BJ (cell line): ENCODE measurements around a stretch of chr1.

DNA sequence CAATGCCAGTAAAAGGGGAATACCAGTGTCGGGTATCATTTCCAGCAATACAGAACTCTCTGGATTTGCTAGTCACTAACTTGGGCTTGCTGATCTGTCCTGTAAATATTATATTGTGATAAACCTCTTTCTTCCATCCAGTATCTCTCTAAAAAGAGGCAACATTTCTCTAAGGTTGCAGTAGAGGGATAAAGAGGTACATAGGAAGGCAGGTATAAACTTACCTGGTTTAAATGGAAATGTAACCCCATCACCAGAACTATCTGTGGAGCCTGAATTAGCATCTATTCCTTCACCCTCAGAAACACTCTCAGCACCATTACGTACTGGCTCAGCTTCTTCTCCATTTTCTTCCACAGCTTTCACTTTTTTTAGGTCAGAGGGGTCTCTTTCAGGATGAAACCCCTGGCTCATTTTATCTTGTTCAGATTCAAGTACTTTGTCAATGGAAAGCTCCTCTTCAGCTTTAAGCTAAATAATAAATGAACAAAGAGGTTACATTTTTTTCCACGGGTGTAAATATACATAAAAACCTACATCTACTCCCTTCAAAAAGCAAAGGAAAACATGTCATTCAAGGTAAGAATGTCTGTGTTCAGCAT, 112.5 kb upstream of the HP1BP3 start:
- CAGE, long polyA plus RNA = no peak
- RRBS = no CpG with 5 or more reads among the region's 3 CpGs

GRCh38 chr1:21084451-21085076, 92.1 kb downstream of the EIF4G3 start:
- CAGE, long polyA plus RNA = no peak
- RRBS = no CpG with 5 or more reads among the region's 1 CpG

GRCh38 chr1:21149389-21149835, 27.3 kb downstream of the EIF4G3 start:
- CAGE, long polyA plus RNA = no peak
- RRBS = no CpG with 5 or more reads among the region's 3 CpGs

GRCh38 chr1:21149836-21150381, 26.8 kb downstream of the EIF4G3 start:
- CAGE, long polyA plus RNA = no peak
- RRBS = no CpG with 5 or more reads among the region's 2 CpGs

GRCh38 chr1:21177287-21177605, 549 bp upstream of the EIF4G3 start:
- CAGE, long polyA plus RNA = no peak
- RRBS = 4% methylated on average over 7 of the region's 13 CpGs

DNA sequence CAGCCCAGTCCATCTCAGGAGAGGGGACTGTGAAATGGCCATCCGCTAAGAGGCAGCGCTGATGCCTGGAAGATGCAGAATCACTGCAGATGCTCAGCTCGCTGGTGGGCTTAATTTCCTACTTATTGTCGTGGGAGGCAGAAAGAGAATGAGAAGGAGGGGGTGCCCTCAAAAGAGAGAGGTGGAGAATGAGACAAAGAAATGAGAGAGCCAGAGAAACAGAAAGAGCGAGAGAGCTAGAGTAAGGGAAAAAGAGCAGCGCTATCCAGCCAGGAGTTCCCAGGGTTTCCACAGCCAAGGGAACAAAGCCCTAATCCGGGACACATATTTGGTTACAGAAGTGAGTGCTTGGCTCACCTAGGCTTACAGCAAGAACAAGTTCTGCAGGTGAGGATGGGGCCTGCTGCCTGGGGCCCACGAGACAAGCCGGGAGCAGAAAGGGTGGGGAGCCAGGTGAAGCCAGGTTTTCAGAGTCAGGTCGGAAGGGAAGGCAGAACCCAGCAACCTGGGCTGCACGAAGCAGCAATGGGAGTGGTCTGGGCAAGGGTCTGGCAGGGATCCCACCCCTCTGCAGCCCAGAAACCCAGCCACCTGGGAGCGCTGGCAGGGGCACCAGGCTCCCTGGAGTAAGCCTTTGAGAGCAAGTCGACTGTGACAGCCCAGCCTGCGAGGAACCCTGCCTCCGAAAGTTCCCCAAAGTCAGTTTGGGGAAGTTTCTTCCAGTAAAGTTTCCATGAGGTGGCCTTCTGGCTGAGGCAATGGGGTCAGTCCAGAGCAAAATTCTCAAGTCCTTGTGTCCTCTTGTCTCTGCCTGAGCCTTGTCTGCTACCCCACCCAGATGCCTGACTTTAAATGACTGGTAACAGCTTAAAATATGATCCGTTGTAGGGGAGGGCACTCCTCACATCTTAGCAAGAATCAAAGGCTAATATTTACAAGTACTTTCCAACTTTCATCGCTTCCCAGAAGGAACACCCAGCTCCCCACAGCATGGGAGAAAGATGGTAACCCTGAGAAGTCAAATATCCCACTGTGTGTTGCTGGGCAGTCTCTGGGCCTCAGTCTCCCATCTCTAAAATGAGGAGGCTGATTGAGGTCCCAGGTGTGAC, 5.6 kb downstream of the ECE1 start:
- CAGE, long polyA plus RNA = no peak
- RRBS = 79% methylated on average over 3 of the region's 17 CpGs

GRCh38 chr1:21290595-21291089, 379 bp upstream of the ECE1 start:
- CAGE, long polyA plus RNA = no peak
- RRBS = 3% methylated on average over 5 of the region's 11 CpGs

- CAGE, long polyA plus RNA = no peak
- RRBS = no CpG with 5 or more reads among the region's 7 CpGs
Observed at GRCh38 chr1:21330541-21331064, 40.3 kb upstream of the ECE1 start.

GRCh38 chr1:21339073-21340149, 49.1 kb upstream of the ECE1 start:
- CAGE, long polyA plus RNA = no peak
- RRBS = no CpG with 5 or more reads among the region's 13 CpGs

GRCh38 chr1:21340171-21340883, 50.1 kb upstream of the ECE1 start:
- CAGE, long polyA plus RNA = no peak
- RRBS = no CpG with 5 or more reads among the region's 13 CpGs

DNA sequence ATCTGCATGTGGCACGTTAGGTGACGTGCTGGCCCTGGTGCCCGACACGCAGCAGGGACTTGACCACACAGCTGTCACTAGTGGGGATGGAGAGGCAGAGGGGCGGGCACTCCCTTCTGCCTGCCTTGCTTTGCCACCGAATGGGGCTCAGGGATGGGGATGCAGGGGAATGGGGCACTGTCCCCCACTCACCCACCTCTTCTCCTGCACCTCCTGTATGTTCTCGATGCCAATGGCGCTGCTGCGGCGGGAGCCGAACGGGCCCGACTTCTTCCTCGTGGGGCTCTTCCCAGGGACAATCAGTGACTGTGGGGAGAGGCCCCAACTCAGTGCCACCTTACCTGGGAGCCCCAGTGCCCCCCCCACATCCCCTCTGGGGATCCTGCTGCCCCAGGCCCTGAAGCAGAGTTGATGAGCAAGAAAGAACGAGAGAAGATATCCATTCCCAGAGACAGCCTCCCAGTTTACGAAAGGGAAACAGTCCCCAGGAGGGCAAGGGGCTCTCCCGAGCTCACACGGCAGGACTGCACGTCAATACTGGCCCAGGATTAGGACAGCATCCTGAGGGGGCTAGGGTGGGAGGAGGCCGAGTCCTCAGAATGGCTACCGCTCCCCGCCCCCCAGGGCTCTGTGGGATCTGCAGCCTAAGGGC, 66.4 kb downstream of the RAP1GAP start:
- CAGE, long polyA plus RNA = no peak
- RRBS = no CpG with 5 or more reads among the region's 22 CpGs

DNA sequence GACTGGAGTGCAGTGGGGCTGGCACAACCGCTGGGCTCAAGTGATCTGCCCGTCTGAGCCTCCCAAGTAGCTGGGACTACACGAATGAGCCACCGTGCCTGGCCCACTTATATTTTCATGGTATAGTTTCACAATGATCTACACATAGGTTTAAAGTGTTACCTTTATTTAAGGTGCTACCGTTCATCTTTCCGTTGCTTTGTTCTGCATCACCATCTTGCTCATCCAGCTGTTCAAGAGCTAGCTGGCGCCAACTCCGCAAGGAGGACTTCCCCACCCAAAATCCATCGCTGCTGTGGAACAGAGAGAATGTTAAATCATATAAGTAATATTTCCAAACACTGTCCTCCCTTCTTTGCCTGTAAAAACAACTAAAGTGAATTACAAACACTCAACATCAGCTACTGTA, 51.7 kb upstream of the RAP1GAP start:
- CAGE, long polyA plus RNA = no peak
- RRBS = no CpG with 5 or more reads among the region's 9 CpGs

GRCh38 chr1:21781736-21782507, 1.0 kb downstream of the USP48 start:
- CAGE, long polyA plus RNA = no peak
- RRBS = 3% methylated on average over 5 of the region's 23 CpGs

- CAGE, long polyA plus RNA = no peak
- RRBS = no CpG with 5 or more reads among the region's 7 CpGs
Observed at GRCh38 chr1:21791646-21791977, 8.7 kb upstream of the USP48 start.

- CAGE, long polyA plus RNA = no peak
- RRBS = 88% methylated on average over 12 of the region's 36 CpGs
Observed at GRCh38 chr1:21822261-21823410, 10.6 kb downstream of the LDLRAD2 start.

- CAGE, long polyA plus RNA = no peak
- RRBS = 96% methylated on average over 3 of the region's 27 CpGs
Observed at GRCh38 chr1:21852149-21853031, 40.3 kb downstream of the LDLRAD2 start.

DNA sequence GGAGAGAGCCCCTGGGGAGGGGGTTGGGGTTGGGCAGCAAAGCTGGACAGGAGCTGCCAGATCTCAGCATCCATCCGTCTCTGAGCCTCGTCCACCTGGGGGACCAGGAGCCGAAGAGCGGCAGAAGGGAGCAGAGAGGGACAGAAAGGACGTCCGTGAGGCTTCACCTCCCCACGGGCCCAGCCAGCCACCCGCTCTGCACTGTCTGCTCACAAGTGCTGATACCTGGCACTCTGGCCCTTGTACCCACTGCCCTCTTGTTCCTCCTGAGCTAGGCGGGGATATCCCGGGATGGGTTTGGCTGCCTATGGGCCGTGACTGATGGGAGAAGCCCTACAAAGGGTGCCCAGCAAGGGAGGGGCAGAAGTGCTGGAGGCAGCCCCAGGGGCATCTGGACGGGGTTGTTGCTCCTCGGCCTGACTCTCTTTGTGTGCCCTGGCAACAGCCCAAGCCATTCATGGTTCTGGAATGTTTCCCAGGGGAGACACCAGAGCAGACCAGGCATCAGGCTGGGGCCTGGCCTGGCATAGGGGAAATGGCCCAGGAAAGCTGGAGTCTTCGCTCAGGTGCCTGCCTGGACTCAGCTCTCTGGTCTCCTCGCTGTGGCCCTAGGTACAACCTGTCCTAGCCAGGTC, 57.6 kb downstream of the LDLRAD2 start:
- CAGE, long polyA plus RNA = no peak
- RRBS = no CpG with 5 or more reads among the region's 15 CpGs

- CAGE, long polyA plus RNA = no peak
- RRBS = 60% methylated on average over 1 of the region's 10 CpGs
Observed at GRCh38 chr1:21913715-21914497, 23.2 kb downstream of the HSPG2 start.

DNA sequence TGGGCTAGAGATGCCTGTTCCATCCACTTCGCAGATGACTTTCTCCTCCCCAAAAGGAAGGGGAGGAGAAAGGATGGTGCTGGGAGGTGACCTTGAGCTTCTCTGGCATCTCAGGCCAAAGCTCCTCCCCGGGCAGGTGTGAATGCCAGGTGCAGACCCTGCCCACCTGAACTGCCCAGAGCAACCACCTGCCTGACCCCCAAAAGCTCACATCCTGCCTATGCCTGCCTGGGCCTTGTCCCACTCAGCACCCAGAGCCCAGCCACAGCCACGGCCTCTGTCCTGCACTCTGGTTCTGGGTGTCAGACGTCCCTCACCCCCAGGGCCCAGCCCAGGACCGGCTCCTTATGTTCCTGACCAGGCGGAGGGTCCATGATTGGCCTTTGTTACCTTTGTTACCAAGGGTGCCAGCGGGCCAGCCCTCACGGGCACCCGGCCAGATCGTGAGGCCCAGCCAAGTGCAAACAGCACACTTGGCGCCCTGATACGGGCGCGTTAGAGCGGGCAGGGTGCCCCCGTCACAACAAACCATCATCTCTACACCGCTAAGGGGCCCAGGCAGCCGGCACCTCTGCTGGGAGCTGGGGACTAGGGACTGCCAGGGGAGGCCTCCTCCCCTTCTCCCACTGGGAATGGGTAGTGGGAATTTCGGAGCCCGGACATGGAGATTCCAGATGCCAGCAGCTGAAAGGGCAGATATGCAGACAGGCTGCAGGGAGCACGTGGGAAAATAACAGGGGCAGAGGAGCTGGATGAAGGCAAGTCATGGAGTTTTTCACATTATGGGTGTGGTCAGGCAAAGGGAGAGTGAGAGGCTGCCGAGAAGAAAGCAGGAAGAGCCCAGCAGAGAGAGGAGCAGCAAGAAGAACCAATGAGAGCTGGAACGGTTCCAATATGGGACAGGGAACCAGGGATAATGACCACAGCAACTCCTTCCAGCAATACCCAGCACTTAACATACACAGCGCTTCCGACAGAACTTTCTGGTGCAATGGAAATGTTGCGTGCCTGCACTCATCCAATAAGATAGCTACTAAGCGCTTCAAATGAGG, 22.1 kb downstream of the HSPG2 start:
- CAGE, long polyA plus RNA = no peak
- RRBS = 58% methylated on average over 8 of the region's 27 CpGs

GRCh38 chr1:21924506-21925509, 12.3 kb downstream of the HSPG2 start:
- CAGE, long polyA plus RNA = no peak
- RRBS = no CpG with 5 or more reads among the region's 15 CpGs